Cytotoxic T cell (primary cell): ENCODE data around the genes CNTN6, IL5RA and ITPR1.

DNA sequence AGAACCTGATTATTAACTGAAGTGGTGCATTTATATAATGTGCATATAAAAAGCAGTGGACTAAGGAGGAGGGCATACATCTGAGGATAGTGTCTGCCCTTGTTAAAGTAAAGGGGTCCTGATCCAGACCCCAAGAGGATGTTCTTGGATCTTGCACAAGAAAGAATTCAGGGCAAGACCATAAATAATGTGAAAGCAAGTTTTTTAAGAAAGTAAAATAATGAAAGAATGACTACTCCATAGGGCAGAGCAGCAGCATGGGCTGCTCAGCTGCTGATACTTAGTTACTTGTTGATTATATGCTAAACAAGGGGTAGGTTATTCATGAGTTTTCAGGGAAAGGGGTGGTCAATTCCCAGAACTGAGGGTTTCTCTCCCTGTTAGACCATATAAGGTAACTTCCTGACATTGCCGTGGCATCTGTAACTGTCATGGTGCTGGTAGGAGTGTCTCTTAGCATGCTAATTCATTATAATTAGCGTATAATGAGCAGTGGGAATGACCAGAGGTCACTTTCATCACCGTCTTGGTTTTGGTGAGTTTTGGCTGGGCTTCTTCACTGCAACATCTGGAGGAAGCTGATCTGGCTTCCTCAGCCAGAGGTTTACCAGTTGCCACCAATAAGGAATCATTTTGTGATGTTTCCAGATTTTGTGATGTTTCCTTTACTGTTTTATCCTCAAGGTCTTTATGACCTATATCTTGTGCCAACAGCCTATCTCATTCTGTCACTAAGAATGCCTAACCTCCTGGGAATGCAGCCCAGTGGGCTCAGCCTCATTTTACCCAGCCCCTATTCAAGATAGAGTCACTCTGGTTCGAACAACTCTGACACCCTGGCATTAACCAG is 121.8 kb upstream of the CHL1 start:
- PRO-cap, 2 experiments = no peak in any of the 2 experiments

DNA sequence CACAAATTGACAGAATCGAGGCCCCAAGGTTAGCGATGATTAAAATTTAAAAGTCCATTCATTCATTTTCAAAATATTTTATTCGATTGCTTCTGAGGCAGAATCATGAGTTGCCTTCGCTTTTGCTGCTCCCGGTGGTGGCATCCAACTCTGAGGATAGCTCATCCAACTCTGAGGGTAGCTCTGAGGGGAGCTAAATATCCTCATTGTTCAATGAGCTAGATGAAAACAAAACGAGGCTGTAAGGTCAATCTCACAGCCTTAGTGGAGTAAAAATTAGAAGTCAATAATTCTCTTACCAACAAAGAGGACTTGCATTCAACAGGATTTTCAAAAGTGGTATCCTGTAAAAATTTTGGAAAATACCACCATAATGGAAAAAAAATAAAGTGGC is 869 bp upstream of the CHL1 start:
- PRO-cap, 2 experiments = no peak in any of the 2 experiments

- PRO-cap, 2 experiments = peak in 1 of 2 experiments; most common plus-strand start chr3:376515 (in 1)
Observed at GRCh38 chr3:376305-376603, 179.7 kb downstream of the CHL1 start.

DNA sequence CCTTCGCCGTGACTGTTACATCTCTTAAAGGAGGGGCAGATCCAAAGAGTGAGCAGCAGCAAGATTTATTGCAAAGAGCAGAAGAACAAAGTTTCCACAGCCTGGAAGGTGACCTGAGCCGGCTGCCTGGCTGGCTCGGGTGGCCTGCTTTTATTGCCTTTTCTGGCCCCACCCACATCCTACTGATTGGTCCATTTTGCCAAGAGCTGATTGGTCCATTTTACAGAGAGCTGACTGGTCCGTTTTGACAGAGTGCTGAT is 338.9 kb downstream of the CHL1 start:
- PRO-cap, 2 experiments = no peak in any of the 2 experiments

GRCh38 chr3:1092355-1093331 is at the start of gene CNTN6:
Gene CNTN6 (plus strand): TSS chr3:1093024.
- PRO-cap, 2 experiments = no peak in any of the 2 experiments

- PRO-cap, 2 experiments = no peak in any of the 2 experiments
Observed at GRCh38 chr3:3038393-3039208, 71.6 kb downstream of the IL5RA start.

DNA sequence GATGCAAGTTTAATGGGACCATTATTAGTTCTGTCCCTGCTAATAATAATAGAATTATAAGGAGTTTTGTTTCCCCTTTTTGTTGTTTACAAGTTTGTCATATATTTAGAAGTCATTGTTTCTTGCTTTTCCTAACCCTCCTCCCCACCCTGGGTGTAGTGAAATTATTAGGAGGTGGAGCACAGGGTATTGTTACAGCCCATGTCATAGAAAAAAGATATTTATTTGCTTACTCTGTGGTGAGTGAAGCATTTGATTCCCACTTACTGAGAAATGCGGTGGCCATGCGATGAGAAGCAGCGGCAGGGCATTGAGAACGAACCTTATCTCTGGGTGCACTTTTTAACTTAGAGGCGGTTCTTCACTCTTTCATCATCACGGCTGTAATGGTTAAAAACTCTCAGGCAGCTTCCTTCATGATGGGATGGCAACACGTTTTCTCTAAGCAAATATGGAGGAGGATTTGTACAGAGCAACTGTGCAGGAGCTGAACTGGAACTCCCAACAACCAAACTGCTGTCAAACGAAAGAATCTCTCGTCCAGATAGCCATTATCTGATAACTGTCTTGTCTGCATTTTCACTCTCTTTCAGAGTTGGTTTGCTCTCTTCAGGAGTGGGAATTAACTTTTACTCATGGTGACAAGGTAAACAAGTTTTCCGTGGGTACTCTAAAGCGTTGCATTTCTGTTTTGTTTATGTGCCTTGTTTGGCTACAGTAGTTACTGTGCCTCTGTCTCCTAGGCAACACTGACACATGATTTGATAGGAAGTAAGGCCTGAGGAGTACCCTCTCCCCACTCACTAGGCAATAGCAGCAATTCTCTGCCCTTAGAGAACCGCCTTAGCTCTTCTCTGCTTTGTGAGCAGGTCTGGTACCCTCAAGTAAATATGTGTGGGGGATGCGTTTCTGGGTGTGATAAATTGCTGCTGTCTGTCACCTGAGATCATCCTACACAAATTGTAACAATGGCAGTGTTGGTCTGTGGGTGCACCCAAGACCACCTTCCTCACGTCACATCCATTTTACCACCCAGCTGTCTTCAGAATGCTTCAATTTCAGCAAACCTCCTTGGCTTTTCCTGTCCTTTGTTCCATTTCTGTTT is at the start of gene IL5RA:
Gene IL5RA (minus strand): TSS at position 697 of the 1,105 bp plus-strand sequence.
- PRO-cap, 2 experiments = peak in 2 of 2 experiments; most common plus-strand start position 444 of the sequence (in 1); most common minus-strand start position 388 of the sequence (in 1)

- PRO-cap, 2 experiments = peak in 1 of 2 experiments; most common plus-strand start chr3:3192130 (in 1)
Observed at GRCh38 chr3:3191861-3192259, 12.4 kb upstream of the CRBN start.

GRCh38 chr3:3798365-3799030 is 733 bp upstream of the LRRN1 start:
- PRO-cap, 2 experiments = peak in 2 of 2 experiments; most common plus-strand start chr3:3798755 (in 2); most common minus-strand start chr3:3798773 (in 2)

DNA sequence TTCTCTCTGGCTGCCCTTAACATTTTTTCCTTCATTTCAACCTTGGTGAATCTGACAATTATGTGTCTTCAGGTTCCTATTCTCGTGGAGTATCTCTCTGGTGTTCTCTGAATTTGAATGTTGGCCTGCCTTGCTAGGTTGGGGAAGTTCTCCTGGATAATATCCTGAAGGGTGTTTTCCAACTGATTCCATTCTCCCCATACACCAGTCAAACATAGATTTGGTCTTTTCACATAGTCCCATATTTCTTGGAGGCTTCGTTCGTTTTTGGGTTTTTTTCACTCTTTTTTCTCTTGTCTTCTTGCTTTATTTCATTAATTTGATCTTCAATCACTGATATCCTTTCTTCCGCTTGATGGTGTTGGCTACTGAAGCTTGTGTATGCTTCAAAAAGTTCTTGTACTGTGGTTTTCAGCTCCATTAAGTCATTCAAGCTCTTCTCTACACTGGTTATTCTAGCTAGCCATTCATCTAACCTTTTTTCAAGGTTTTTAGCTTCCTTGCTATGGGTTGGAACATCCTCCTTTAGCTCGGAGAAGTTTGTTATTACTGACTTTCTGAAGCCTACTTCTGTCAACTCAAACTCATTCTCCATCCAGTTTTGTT is 58.4 kb upstream of the SETMAR start:
- PRO-cap, 2 experiments = no peak in any of the 2 experiments

DNA sequence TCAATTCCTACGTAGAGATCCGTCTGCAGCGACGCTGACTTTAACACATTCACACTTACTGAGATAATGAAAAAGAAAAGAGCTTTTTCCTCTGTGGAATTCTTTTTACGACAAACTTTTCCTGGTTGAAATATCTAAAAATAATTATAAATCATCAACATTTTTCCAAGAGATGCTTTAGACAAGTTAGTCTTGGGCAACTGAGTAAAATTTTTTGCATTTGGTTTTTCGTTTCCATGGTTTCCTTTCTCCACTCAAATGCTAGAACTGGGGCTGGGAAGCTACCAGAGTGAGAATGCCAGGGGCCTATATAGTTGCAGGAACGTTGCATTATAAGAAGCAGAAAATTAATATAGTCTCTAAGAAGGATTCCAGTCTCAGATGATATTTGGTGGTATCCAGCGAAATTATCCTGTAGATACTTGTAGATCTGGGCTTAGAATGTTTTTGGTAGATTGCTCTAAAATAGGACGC is 8.2 kb upstream of the SETMAR start:
- PRO-cap, 2 experiments = no peak in any of the 2 experiments

- PRO-cap, 2 experiments = peak in 2 of 2 experiments; most common plus-strand start chr3:4351028 (in 2)
Observed at GRCh38 chr3:4350663-4351248, 47.6 kb downstream of the SETMAR start.

DNA sequence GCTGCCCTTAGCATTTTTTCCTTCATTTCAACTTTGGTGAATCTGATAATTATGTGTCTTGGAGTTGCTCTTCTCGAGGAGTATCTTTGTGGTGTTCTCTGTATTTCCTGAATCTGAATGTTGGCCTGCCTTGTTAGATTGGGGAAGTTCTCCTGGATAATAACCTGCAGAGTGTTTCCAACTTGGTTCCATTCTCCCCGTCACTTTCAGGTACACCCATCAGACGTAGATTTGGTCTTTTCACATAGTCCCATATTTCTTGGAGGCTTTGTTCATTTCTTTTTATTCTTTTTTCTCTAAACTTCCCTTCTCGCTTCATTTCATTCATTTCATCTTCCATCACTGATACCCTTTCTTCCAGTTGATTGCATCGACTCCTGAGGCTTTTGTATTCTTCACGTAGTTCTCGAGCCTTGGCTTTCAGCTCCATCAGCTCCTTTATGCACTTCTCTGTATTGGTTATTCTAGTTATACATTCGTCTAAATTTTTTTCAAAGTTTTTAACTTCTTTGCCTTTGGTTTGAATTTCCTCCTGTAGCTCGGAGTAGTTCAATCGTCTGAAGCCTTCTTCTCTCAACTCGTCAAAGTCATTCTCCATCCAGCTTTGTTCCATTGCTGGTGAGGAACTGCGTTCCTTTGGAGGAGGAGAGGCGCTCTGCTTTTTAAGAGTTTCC is 63.1 kb downstream of the SETMAR start:
- PRO-cap, 2 experiments = no peak in any of the 2 experiments

- PRO-cap, 2 experiments = peak in 2 of 2 experiments; most common plus-strand start chr3:4493350 (in 2); most common minus-strand start chr3:4493178 (in 2)
Observed at GRCh38 chr3:4492629-4493644, at the start of gene ITPR1. Gene ITPR1 (plus strand): TSS chr3:4493348.

DNA sequence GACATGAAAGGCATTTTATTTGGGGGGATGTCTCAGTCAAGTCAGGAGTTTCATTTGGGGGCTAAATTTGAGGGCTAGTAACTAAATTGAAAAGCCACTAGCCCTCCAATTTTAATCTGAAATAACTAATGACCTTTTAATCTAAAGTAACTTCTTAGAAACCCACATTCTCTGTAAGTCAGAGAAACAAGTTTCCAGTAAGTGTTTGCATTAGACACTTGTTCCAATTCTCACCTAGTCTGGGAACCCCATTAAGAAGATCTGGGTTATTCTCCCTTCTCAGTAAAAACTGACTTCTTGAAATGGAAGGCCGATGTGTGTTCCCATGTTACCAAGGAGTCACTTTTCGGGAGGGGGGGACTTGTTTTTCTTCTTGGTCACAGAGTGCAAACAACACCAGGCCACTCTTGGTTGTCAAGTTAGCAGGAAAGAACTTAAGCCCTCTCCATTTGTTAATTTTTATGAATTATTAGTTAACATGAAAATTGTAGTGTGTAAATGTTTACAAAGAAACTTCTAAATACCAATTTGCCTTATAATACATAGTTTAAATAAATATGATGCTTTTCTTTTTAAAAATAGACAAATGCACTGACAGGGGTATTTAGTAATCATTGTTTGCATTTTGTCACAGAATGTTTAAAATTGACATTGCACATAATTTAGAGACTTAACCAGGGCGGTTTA is 55.6 kb downstream of the ITPR1 start:
- PRO-cap, 2 experiments = no peak in any of the 2 experiments

GRCh38 chr3:4723245-4723444 is 230.0 kb downstream of the ITPR1 start:
- PRO-cap, 2 experiments = no peak in any of the 2 experiments

DNA sequence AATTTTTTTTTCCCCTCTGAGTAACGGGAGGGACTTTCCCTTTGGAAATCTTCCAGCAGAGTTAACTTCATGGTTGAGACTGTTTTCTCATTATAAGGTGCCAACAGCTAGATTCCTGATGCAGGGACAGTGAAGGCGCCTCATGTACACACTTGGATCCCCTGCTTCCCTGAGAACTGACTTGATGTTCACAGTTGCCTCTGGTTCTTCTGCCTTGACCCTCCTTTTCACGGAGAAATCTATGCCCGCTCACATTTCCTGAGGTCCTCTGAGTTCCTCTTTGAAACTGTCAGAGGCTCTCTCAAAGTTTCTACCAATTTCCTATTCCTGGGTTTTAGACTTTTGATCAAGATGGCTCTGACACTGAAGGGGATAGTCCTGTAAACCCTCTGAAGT is 227.5 kb upstream of the BHLHE40 start:
- PRO-cap, 2 experiments = no peak in any of the 2 experiments

DNA sequence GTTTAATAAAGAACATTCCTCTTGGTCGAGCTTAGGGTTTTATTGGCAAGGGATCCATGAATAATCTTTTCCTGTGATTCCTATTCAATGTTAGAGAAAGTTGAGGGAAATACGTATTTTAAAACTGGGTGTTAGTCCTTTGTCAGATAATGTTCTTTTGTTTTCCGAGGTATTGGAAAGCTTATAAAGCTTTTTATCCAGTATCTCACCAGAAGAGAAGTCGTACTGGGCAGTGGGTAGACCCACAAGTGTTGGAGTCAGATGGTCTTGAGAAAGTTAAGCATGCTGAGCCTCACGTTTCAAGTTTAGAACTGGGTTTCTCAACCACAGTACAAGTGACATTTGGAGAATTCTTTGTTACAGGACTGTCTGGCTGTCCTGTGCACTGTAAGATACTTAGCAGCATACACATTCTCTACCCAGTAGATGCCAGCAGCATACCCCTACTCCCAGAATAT is 212.3 kb upstream of the BHLHE40 start:
- PRO-cap, 2 experiments = no peak in any of the 2 experiments

DNA sequence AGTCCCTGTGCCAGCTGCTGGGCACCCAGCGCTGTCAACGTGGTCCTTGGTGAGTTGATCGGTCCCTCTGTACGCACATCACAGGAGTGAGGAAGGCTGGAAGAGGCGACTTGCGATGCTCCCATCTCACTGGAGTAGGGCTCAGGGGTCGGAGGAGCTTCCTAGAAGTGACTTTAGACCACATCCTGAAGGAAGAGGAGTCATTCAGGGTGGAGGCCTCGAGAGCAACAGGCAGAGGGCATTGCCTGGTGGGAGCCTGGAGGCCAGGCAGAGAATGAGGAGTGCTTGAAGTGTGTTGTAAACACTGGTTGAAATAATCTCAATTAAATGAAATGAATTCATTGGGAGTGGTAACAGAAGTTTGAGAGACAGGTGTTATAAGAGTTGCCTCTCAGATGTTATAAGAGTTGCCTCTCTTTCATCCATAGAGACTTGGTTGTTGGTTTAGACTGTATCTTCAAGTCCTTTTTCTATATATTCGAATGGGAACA is 206.2 kb upstream of the BHLHE40 start:
- PRO-cap, 2 experiments = no peak in any of the 2 experiments

- PRO-cap, 2 experiments = peak in 1 of 2 experiments; most common minus-strand start chr3:4831774 (in 1)
Observed at GRCh38 chr3:4831624-4831948, 147.7 kb upstream of the BHLHE40 start.